H9 (cell line): ENCODE measurements around a stretch of chr2.

DNA sequence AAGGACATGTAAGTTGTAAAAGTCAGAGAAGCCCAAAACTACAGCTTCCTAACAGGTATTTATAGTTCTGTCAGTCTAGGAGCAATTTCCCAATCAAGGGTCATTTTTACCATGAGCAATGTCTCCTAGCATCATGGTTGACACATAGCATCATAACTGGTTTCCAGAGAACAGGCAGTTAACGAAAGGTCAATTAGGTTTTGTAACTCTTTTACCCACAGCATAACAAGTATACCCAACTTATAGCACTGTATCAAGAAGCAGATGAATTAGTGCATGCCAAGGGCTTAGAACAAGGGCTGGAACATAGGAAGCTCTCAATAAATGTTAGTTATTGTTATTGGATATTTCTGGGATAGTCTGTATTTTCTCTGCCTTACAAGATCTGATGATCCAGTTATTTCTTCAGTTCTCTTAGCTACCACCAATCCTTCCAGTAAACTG, 110.1 kb downstream of the MREG start:
- PRO-cap, result no peak

GRCh38 chr2:216048616-216049006, 33.0 kb downstream of the PECR start:
- PRO-cap, result no peak

- PRO-cap, result no peak
Observed at GRCh38 chr2:216057579-216058383, 23.8 kb downstream of the PECR start.

GRCh38 chr2:216130237-216131007, 21.3 kb downstream of the XRCC5 start:
- PRO-cap, result no peak

DNA sequence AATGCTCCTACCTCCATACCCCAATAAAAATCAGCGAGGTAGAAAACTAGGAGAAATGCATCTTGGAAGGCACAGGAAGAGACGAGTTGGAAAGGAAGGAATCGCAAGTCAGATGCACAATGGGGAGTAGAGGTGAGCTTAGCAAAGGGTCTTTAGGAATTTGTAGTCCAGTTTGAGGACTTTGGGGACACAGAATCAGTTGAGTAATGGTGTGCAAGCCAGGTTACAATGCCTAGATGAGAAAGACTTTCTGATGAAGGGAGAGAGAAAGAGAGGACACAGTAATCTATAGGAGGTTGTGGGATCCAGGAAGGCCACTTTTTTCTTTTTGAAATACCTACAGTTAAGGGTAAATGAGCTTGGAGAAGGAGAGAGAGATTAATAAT, 35.8 kb downstream of the XRCC5 start:
- PRO-cap, result no peak

DNA sequence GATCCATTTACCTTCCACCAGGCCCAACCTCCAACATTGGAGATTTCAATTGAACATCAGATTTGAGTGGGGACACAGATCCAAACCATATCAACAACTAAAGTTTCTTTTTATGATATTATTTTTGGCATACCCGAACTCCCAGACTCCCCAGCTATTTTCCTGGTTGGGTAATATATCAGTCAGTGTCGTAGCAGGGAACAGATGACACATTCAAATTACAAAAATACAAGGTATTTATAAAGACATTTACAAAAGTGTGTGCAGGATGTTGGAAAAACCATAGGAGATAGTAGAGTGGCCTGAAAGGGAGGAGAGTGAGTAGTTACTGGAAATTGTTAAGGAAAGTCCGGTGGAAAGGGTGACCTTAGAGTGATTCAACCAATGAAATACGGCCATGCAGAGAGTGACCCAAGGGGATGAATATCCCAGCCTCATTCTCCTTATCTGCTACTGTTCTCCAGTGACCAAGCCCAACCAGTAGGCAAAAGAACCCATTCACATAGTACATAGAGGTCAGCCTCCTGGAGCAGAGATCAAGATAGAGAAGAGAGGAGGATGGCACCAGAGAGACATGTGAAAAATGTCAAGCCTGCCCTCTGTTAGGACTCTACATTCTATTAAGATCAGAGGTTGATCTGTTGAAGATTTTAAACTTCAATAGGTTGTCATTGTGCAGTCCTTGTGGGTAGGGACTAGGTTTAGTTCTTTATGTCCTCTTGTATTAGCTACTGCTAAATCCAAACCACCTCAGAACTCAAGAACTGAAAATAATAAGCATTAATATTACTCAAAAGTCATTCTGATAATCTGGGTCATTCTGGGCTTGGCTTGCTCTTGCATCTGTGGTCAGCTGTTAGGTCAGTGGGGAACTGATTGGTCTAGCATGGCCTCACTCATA, 9.1 kb downstream of the RPL37A start:
- PRO-cap, result unidirectional peak, plus-strand start at position 347 of the sequence

- PRO-cap, result no peak
Observed at GRCh38 chr2:216532533-216532936, 33.9 kb downstream of the RPL37A start.

DNA sequence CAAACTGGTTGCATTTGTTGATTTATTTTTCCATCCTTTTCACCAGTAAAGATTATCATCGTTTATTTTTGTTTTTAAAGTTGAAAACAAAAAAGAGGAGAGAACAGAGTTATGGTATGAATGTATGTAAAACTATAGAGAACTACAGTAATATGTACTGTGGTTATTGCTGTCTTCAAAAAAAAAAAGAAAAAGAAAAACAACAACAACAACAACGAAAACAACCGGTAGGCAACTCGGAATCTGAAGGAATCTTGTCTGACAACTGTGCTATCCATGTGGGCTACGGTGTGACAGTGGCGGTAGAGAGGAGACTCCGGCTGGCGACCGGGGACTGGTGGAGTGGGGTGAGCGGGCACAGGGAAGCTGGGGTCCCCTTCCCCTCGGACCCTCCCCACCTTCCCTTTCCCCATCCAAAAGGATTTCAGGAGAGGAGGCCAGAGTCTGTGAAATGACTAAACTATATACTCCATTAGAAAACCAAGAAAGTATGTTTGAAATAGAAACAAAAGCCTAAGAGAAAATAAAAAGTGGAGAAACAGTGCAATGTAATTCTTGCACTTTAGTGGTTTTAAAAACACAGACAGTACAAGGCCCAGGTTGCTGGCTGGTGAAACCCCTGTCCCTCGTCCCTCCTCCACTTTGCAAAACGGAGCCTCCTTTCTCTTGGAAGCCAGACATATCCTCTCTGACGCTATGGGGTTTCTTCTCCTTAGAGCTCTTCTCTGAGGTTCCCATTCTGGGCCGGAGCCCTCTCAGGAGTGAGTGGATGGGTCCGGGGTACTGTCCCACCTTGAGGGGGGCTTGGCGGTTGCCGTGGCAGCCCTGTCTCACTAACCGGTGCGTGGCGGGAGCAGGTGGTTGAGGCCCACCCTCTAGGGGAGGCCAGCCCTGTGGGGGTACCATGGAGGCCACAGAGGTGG, 22.7 kb downstream of the IGFBP5 start:
- PRO-cap, result no peak

GRCh38 chr2:216920560-216921022, 60.7 kb upstream of the TNP1 start:
- PRO-cap, result unidirectional peak, minus-strand start at chr2:216920777

DNA sequence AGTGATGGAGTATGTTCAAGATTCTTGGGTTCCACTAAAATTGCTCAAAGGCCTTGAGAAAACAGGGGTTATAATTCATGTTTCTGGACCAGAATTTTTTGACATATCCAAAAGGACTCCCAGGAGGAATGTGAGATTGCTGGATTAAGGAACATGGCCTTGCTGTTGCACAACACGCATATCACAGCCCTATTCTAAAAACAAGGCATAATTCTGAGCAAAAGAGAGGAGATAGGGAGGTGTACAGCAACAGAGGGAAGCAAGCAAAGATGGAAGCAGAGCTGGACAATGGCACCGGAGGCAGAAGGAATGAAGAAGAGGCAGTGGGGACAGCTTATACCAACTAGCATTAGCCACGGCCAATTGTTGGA, 111.8 kb upstream of the TNP1 start:
- PRO-cap, result no peak

- PRO-cap, result no peak
Observed at GRCh38 chr2:217357773-217358384, 498.0 kb upstream of the TNP1 start.

DNA sequence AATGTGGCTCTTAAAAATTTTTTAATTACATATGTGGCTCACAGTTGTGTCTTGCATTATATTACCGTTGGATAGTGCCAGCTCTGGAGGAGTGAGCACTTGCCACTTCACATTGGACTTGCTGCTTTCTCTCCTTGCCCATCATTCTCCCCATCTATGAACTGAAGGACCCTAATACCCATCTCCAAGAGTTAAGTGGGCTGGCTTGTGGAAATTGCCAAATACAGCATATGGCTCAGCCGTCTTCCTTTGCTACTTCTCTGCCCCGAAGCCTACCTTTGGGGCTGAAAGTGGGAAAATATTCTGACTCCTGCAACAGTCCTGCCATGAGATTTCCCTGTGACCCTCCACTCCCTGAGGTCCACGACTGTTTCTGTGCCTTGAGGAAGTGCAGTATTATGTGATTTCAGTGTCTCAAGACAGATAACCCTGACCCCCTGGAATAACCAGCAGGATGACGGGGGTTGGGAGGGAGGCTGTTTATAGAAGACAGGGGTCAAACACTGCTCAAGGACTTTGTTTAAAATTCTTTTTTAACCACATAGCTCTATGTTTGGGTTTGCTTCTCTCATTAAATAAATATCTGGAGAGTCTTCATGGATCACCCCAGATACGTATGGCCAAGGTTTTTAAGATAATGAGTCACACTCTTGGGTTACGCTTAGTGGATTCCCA, 523.6 kb upstream of the TNP1 start:
- PRO-cap, result no peak

GRCh38 chr2:217387821-217388458, 528.1 kb upstream of the TNP1 start:
- PRO-cap, result no peak

GRCh38 chr2:217555744-217555920, 447.2 kb downstream of the TNS1 start:
- PRO-cap, result no peak

- PRO-cap, result no peak
Observed at GRCh38 chr2:217770297-217770859, 232.4 kb downstream of the TNS1 start.

GRCh38 chr2:217827254-217828323, 175.2 kb downstream of the TNS1 start:
- PRO-cap, result no peak

DNA sequence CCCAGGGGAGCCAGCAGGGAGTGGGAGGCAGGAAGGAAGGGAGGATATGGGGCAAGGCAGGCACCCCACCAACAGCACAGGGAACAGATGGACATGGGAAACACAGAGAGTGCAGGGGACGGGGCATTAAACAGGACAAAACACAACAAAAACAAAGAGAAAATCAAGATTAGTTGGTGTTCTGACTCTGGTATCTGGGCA, 161.6 kb downstream of the TNS1 start:
- PRO-cap, result no peak

- PRO-cap, result no peak
Observed at GRCh38 chr2:217847754-217848733, 154.8 kb downstream of the TNS1 start.

- PRO-cap, result no peak
Observed at GRCh38 chr2:217902460-217903391, 100.1 kb downstream of the TNS1 start.

GRCh38 chr2:217906727-217907363, 96.0 kb downstream of the TNS1 start:
- PRO-cap, result no peak